Measurements from ENCODE around the genes CCT8L2, XKR3, HDHD5, CECR2 and TSSK2.

GRCh38 chr22:15784825-15785027 is 94.9 kb downstream of the POTEH start:
- PRO-cap, result no peak
- RAMPAGE, long total RNA, 4 experiments, result no peak in any of the 4 experiments

DNA sequence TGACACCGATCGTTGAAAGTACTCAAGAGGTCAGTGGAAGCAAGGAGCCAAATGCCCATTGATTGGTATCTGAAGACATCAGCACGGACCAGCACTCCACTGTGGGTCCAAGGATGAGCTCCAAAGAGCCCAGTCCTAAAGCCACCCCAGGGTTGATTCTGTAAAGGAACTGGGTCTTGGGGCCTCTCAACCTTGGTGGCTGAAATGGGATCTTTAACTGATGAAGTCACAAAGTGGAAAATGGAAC is at the start of gene CCT8L2:
Gene CCT8L2 (minus strand): TSS at position 191 of the 247 bp plus-strand sequence.
- PRO-cap, result no peak
- RAMPAGE, long total RNA, 4 experiments, result no peak in any of the 4 experiments

DNA sequence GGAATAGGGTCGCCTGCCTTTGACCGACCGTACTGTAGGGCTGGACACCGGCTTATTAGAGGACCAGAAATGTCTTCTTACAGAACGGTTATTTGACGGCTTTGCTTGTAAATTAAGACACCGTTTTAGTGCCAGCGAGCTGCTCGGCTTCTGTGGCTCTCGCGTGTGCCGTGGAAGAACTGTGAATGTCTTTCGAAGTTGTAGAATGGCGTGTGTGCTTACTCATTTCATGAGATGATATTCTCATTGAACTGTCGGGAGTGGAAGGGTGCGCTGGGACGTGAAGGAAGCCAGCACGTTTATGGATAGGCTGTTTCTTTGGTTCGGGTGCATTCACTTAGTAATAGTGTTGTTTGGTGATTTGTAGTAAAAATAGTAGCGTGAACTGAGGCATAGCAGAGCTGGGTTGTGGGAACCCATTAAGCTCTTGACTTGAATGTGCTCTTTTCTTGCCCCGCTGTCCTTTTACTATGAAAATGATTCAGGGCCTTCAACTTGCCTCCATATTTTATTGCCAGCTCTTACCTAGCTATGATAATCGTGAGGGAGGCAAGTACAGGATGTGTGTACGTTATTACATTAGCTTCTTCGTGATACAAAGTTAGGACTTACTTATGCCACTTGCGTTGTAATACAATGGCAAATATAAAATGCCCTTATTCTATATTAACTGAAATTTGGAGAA is 10.6 kb upstream of the CCT8L2 start:
- PRO-cap, result no peak
- RAMPAGE, long total RNA, 4 experiments, result no peak in any of the 4 experiments

DNA sequence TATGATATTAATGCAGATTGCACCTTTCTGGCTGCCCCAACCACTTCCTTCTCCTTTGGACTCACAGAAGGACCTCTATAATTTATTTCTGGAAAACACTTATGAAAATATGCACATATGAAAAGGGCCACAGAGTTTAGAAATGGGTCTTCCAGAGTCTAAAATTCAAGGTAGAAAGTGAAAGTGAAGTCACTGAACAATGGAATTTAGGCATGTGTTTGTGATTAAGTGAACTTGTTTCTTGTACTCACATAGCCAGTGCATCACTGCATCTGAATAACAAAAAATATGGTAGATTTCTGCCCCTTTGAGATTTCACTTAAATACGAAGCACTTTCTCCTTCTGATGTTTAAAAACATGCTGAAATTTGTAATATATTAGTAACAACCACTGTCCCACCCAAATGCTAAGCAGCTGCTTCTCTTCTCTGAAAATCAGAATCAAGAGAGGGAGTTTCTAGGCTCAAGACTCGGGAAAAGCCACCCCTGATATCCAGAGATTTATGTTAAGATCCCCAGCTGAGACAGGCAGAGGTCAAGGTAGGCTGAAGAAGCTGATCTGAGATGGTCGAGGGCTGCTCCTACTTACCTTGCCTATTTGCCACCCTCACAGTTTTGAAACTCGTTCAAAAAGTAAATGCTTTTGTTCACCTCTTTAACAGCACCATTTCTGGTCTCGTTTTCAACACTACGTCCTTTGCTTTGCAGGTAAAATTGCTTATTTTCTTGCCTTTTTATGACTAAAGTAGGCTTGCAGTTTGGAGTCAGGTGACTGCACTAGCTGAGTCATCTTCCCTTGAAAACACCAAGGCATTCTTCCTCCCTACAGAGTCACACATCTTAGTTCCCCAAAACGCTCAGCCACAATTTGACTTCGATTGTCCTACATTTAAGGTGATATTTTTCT is at the start of gene XKR3:
Gene XKR3 (minus strand): TSS at position 710 of the 907 bp plus-strand sequence.
- PRO-cap, result no peak
- RAMPAGE, long total RNA, 4 experiments, result no peak in any of the 4 experiments

- PRO-cap, result no peak
- RAMPAGE, long total RNA, 4 experiments, result no peak in any of the 4 experiments
These were observed 8.5 kb downstream of the TMEM121B start for GRCh38 chr22:17112727-17112999.

- PRO-cap, result bidirectional peak, plus-strand start at chr22:17158710, minus-strand start at chr22:17158662; bidirectional peak, plus-strand start at chr22:17158976, minus-strand start at chr22:17158981; bidirectional peak, plus-strand start at chr22:17159373, minus-strand start at chr22:17159260
- RAMPAGE, long total RNA, 4 experiments, result start-site peak on the minus strand in 2 of 4 experiments, at chr22:17158910-17159020 at its widest, 7 to 16 reads per replicate
These were observed at the start of gene HDHD5 for GRCh38 chr22:17158322-17159305. TSS of gene HDHD5 (minus strand) at chr22:17159277.

GRCh38 chr22:17203096-17203558 is 16.1 kb downstream of the ADA2 start:
- PRO-cap, result no peak
- RAMPAGE, long total RNA, 4 experiments, result no peak in any of the 4 experiments

- PRO-cap, result bidirectional peak, plus-strand start at chr22:17258419, minus-strand start at chr22:17258293
- RAMPAGE, long total RNA, 4 experiments, result start-site peak on the minus strand in 1 of 4 experiments, at chr22:17257981-17258104 at its widest, 7 reads per replicate
These were observed 38.6 kb upstream of the ADA2 start for GRCh38 chr22:17257476-17258520.

GRCh38 chr22:17369380-17370019 is at the start of gene CECR2:
TSS of gene CECR2 (plus strand) at chr22:17369460.
- PRO-cap, result unidirectional peak, plus-strand start at chr22:17369487; unidirectional peak, plus-strand start at chr22:17369635; bidirectional peak, plus-strand start at chr22:17369901, minus-strand start at chr22:17369888
- RAMPAGE, long total RNA, 4 experiments, result no peak in any of the 4 experiments

- PRO-cap, result no peak
- RAMPAGE, long total RNA, 4 experiments, result no peak in any of the 4 experiments
These were observed 777 bp downstream of the CECR2 start for GRCh38 chr22:17370020-17370453.

DNA sequence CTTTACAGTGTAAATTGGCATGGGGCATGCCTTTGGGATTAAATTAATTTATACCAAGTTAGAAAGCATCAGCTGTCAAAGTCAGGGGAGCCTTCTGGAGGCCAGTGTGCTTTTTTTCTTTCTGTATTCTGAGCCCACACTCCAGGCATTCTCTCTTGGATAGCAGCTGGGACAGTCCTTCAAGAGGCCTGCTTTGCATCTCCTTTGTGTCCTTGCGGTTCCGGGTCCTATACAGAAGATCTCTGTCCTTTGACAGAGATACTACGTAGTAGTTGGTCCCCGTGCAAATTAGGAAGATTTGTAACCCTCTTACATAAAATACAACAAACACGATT is 91.1 kb upstream of the SLC25A18 start:
- PRO-cap, result no peak
- RAMPAGE, long total RNA, 4 experiments, result no peak in any of the 4 experiments

GRCh38 chr22:17483862-17484512 is 79.3 kb upstream of the SLC25A18 start:
- PRO-cap, result no peak
- RAMPAGE, long total RNA, 4 experiments, result no peak in any of the 4 experiments

DNA sequence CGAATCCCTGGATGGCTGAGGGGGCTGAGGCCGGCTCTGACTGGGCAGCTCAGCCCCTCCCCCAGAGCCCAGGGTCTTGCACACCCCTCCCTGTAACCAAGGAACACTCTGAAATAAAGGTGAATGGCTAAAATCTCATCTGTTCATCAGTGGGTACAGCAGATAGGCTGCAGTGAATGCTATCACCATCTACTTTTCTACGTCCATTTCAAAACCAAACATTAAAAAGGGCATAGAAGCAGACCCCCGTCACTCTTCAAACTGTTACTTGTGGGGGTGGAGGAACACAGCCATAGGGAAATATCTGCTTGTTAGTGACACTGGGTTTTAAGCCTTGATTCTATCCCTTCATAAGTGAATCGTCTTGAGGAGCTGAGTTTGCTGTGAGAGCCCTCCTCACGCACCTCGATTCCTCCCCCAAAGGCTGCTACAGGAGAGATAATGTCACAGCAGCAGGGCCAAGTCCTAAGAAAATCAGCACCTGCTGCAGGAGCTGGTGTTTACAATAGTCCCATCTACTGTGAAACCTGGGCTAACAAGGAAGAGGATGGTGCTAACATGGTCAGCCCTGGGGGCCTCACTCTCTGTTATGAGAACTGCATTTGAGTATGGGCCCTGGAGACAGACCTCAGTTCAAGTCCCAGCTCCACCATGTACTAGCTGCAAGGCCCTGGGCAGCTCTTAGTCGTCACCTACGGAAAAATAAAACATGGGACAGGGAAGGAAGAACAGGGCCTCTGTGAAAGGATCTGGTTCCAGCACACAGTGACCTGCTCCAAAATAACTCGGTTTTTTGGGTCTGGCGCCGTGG is 27.7 kb downstream of the SLC25A18 start:
- PRO-cap, result no peak
- RAMPAGE, long total RNA, 4 experiments, result no peak in any of the 4 experiments

GRCh38 chr22:17838331-17838890 is 64.1 kb upstream of the BID start:
- PRO-cap, result no peak
- RAMPAGE, long total RNA, 4 experiments, result no peak in any of the 4 experiments

DNA sequence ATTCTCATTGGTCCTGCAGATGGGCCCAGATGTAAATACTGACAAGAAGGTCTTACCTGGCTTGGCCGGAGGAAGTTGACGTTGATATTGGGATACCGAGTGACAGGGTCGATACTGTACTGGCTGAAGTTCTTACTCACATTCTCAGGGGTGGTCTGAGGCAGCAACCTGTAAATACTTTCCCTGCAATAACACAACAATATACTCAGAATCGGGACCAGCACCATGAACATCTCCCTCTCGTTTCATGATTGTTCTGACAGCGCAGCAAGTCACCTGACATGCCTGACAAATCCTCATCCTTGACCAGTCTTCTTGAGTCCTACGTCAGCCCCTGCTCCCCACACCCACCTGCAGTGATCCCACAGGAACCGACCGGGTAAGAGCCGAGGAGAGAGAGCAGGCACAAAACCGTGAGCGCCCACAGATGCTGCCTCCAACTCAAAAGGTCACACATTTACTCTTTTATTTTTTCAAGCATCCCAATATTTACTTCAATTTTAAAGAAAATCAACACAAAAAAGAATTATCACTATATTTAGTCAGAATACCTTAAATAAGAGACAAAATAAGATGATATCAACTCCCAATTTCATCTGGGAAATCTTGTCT is 121.1 kb upstream of the BID start:
- PRO-cap, result no peak
- RAMPAGE, long total RNA, 4 experiments, result no peak in any of the 4 experiments

- PRO-cap, result no peak
- RAMPAGE, long total RNA, 4 experiments, result no peak in any of the 4 experiments
These were observed 32.1 kb downstream of the MICAL3 start for GRCh38 chr22:17992126-17992819.

DNA sequence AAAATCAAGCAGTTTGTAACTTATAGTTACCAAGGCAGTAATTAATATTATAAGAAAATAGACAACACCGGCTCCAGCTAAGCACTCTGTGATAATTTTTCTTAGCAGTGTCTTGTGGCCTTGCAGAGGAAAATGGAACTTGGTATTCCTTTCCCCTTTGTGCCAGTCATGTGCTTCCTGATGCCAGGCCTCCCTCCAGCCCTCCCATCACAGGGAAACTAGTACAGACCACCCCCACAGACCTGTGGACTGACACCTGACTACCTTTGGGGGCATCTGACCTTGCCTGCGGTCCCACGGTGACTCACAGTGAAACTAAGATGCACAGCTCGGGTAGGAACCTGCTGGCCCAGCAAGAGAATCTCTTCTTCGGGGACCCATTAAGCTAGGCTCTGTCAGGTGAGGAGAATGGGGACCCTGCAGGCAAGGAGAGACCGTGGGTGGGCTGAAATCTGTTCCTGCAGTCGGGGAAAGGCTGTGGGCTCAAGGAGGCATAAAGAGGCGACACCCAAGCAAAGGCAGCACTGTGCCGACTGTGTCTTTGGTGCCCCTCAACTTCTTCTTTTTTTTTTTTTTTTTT is 21.0 kb upstream of the PEX26 start:
- PRO-cap, result unidirectional peak, plus-strand start at position 325 of the sequence
- RAMPAGE, long total RNA, 4 experiments, result no peak in any of the 4 experiments

- PRO-cap, result no peak
- RAMPAGE, long total RNA, 4 experiments, result no peak in any of the 4 experiments
These were observed 12.4 kb upstream of the PEX26 start for GRCh38 chr22:18065302-18065867.

- PRO-cap, result no peak
- RAMPAGE, long total RNA, 4 experiments, result no peak in any of the 4 experiments
These were observed 51.8 kb downstream of the DGCR2 start for GRCh38 chr22:19070384-19070847.

DNA sequence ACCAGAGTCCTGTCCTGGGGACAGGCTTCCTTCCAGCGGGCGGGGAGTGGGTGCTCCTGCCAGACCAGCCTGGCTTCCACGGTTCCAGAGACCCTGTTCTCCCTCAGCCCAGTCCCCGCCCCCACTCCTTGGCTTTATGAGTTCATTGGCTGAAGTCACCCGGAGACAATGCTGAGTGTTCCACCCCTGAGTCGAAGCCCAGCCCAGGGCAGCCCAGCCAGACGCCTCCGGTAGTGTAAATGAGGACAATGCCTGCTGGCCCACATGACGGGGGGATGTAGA is at the start of gene TSSK2:
Gene TSSK2 (plus strand): TSS at position 220 of the 282 bp plus-strand sequence.
- PRO-cap, result no peak
- RAMPAGE, long total RNA, 4 experiments, result no peak in any of the 4 experiments

Data from Peyer's patch (tissue), 4 donors.